ENCODE measurements around the genes KAT5, MUS81 and CNIH2.

DNA sequence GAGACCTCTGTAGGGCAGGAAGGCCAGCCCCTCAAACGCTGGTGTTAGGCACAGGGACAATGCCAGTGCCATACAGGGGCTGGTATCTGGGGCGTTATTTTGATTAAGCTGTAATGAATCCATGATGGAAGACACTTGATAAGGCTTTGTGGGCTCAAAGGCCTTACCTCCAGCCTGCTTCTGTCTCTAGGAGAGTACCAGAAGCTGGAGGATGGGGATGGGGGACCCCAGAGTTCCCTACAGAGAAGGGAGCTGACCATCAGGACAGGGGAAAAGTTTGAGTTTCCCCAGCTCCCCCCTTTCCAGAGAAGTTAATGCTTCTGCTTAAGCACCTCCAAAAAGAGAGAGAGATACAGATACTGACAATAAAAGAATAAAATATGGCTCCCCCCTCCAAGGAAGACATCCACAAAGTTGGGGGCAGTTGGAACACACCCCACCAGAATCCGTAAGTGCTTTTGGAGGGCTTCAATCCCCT is 8.8 kb downstream of the RELA start:
- PRO-cap: no peak
- RRBS: no CpG with 5 or more reads among the region's 3 CpGs

- PRO-cap: bidirectional peak, plus-strand start at chr11:65712252, minus-strand start at chr11:65712223; bidirectional peak, plus-strand start at chr11:65712624, minus-strand start at chr11:65712530
- RRBS: no CpG with 5 or more reads among the region's 64 CpGs
Measured at GRCh38 chr11:65711973-65713176, at the start of gene KAT5. Gene KAT5 (plus strand): TSS chr11:65712252.

DNA sequence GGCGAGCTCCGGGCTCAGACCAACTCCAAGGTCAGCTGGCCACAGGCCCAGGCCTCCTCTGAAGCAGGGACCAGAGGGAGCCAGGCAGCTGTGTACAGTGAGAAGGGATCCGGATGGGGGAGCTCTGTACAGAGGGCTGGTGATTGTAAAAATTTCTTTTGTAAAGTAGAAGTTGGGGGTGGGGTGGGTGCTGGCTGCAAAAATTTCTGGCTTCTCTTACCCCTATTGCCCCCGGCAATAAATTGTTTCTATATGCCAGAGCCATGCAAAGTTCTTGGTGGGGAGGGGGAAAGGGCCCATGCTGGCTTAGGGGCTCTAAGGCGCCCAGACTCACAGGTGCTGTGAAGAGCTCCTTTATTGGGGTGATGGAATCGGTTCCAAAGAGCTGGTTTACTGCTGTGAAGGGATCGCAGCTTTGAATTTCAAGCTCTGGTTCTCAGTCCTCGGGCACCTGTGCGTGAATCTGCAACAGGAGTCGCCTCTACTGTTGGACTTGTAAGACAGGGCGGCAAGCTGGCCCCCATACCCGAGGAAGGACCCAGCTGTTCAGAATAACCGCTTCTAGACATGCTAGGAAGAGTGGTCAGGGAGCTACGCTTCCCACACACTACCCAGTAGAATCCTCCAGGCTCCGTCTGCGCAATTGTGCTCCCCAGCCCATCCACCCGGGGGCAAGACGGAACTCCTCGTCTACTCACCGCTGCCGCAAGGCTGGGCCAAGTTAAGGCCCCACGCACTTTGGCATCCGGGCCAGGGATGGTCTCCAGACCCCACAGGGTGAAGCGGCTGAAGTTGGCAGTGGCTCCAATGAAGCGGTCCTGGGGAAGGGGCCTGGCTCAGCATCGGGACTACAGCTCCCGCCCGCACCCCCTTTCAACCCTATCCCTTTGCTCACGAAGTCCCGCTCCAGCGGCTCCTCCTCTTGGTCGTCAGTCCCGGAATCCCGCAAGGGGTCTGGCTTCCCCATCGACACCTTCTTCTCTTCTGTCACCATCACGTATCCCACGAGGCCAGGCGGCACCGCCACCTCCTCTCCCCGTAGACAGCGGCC is 926 bp downstream of the RNASEH2C start:
- PRO-cap: bidirectional peak, plus-strand start at position 736 of the sequence, minus-strand start at position 637 of the sequence
- RRBS: 14% methylated on average over 8 of the region's 41 CpGs

DNA sequence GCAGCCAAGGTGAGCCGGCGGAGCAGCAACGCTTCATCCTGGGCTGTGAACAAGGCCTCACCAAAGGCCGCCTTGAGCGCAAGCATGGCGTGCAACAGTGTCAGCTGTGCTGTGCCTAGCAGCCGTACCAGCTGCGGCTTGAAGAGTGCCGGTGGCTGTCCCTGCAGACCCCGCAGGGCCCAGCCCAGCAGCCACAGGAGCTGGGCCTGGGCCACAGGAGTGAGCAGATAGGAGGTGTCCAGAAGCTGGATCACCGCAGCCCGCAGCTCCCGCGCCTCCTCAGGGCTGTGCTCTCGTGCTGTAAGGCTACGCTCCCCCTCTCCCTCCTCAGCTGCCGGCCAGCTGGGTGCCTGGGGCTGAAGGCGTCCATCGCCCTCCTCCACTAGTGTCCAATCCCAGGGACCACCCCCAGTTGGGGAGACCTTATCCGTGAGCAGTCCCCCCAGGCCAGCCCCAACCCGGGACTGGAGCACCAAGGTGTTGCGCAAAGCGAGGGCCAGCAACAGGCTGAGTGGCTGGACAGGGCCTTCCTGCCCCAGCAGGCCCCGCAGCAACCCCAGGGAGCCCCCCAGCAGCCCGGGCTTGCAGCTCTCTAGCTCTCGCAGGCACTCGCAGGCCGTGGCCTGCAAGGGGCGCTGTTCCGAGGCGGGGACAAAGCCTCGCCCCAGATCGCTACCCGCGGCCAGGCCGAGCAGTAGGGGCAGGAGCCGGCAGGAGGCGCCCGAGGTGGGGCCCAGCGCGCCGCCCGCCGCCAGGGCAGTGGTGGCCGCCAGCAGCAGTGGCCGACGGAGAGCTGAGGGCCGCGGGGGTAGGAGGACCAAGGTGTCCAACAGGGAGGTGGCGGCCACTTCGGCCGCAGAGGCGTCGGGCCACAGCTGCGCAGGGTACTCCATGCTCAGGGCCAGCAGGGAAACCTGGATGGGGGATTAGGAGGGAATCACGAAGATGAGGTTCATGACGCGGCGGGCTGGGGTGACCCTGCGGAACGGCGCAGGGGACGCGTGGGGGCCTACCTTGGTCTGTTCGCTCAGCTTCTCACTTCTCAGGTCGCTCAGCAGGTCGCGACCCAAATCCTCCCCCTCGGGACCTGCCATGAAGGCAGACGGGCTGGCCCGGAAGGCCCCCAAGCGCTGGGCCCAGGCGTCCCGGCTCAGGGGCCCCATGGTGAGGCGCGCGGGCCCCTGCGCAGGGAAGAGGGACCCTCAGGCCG is 942 bp downstream of the AP5B1 start:
- PRO-cap: bidirectional peak, plus-strand start at position 754 of the sequence, minus-strand start at position 492 of the sequence
- RRBS: under 1% methylated on average over 6 of the region's 79 CpGs

DNA sequence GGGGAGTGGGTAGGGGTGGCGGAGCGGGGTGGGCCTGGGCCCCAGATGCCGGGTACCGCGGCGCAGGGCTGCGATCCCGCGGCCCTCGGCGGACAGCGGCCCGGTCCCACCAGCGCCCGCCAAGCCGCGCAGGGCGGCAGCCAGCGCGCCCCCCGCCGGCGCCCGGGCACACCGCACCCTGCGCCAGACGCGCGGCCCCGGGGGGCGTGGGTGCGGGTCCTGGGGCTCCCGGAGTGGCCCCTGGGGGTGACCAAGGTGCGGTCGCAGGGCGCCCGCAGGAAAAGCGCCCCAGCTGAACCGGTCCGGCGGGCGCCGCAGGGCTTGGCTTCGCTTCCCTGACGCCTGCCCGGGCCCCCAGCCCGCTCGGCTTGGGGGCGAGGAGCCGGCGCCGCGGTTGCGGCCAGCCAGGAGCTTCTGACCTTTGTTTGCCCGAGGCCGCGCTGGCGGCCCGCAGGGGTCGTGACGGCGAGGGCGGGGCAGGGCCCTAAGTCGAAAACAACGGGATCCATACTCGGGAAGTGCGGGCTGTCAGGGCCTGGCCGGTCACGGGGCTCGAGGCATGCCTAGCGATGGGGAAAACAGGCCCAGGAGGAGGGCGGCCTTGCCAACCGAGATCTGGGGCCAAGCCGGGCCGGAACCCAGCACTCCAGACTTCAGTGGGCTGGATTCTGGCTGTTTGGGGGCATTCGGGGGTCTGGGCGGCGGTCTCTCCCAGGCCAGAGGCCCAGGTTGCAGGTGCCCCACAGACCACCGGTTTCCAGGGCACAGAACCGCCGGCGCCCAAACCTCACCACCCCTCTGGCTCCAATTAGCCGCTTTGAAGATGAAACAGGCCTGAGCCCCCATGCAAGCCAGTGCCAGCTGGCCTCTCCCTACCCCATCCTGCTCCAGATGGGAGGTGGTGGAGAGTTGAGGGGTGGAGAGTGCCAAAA is 647 bp upstream of the AP5B1 start:
- PRO-cap: no peak
- RRBS: 29% methylated on average over 54 of the region's 83 CpGs

DNA sequence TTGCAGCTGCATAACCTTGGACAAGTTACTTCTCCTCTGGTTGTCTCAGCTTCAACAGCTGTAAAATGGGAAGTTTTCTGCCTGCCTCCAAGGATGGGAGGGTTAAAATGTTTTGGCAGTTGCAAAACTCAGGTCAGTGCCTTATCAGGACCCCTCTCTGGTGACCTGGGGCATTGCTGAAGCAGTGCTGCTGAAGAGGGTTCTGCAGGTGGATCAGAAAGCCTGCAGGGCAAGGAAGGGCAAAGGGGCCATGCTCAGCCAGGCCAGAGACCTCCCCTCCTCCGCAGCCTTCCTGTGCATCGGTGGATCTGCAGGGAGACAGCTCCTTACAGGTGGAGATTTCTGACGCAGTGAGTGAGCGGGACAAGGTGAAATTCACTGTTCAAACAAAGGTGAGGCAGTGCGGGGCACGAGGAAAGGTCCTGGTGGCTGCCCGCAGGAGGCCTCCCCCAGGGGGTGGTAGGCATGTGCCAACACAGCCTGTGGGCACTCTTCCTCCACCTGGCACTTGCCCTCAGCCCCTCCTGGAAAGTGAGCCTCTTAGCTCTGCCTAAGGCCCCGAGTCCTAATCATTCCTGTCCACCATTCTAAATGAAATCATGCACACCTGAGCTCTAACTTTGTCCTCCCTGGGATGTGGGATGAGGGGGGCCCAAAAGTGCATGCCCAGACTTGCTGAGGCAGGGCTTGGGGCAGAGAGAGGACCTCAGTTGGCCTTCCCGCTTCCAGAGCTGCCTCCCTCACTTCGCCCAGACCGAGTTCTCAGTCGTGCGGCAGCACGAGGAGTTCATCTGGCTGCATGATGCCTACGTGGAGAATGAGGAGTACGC is 8.6 kb downstream of the CFL1 start:
- PRO-cap: no peak
- RRBS: no CpG with 5 or more reads among the region's 16 CpGs

GRCh38 chr11:65850407-65850590 is 7.7 kb downstream of the CFL1 start:
- PRO-cap: no peak
- RRBS: no CpG with 5 or more reads among the region's 8 CpGs

DNA sequence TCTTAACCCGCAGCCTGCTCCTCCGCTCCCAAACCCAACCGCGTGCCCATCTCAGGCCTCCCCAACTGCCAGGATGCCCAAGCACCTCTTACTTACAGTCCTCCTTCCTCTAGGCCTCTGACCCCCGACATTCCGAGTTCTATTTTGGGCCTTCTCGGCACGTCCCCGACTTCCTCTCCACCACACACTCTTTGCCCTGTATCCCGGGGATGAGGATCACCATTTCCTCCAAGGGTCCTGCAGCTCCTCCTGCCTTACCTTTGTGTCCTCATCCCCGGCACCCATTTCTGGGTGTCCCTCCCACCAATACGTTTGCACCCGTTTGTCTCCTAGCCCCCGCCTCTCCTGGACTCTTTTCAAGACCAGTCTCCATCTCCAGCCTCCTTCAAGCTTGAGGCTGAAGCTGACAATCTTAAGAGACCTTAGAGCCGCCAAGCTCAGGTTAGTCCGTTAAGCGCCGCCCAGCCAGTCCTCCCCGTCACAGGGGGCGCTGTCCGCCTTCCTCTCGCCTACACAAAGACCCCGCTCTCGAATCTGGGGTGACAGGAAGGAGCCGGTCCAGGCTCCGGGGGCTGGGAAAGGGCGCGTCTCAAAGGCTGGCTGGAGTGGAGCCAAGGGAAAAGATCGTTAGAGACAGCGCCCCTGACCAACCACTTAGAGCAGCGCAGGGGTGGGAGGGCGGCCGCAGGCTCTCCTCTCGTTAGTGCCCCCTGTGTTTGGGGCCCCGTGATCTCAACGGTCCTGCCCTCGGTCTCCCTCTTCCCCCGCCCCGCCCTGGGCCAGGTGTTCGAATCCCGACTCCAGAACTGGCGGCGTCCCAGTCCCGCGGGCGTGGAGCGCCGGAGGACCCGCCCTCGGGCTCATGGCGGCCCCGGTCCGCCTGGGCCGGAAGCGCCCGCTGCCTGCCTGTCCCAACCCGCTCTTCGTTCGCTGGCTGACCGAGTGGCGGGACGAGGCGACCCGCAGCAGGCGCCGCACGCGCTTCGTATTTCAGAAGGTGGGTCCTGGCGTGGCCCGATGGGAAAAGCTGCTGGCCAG is at the start of gene MUS81:
Gene MUS81, plus strand, starts transcription at position 542 of the 1,038 bp plus-strand sequence.
- PRO-cap: bidirectional peak, plus-strand start at position 657 of the sequence, minus-strand start at position 298 of the sequence; bidirectional peak, plus-strand start at position 863 of the sequence, minus-strand start at position 864 of the sequence
- RRBS: 2% methylated on average over 2 of the region's 71 CpGs

DNA sequence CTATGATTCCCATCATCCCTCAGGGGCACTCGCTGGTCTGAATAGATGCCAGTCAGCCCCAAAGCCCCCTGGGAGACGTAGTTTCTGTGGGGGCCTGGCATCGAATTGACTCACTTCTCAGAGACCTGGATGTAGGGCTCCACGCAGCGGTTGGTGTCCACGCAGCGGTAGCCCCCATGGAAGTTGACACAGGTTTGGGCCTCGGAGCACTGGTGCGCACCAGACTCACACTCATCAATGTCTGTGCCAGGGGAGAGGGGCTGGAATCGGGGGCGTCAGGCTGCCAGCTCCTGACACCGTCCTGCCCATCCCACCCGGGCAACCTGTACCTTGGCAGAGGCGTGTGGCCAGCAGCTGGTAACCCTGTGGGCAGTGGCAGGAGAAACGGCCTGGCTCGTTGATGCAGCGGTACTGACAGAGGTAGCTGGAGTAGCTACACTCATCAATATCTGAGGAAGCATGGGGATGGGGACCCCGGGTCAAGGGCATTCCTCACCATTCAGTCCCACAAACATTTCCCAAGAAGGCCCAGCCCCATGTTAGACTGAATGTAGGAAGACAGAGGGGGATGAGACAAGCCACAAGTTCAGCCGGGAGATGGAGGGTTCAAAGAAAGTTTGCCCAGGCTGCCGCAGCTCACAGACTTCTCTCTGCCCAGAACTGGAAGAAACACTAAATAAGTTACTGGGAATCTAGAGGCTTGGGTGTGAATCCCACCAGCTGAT is 4.3 kb downstream of the EFEMP2 start:
- PRO-cap: no peak
- RRBS: no CpG with 5 or more reads among the region's 20 CpGs

GRCh38 chr11:65903020-65903625 is 2.9 kb upstream of the FOSL1 start:
- PRO-cap: no peak
- RRBS: no CpG with 5 or more reads among the region's 5 CpGs

GRCh38 chr11:65915259-65916365 is 3.2 kb downstream of the C11orf68 start:
- PRO-cap: bidirectional peak, plus-strand start at chr11:65915986, minus-strand start at chr11:65915738
- RRBS: 2% methylated on average over 5 of the region's 23 CpGs

DNA sequence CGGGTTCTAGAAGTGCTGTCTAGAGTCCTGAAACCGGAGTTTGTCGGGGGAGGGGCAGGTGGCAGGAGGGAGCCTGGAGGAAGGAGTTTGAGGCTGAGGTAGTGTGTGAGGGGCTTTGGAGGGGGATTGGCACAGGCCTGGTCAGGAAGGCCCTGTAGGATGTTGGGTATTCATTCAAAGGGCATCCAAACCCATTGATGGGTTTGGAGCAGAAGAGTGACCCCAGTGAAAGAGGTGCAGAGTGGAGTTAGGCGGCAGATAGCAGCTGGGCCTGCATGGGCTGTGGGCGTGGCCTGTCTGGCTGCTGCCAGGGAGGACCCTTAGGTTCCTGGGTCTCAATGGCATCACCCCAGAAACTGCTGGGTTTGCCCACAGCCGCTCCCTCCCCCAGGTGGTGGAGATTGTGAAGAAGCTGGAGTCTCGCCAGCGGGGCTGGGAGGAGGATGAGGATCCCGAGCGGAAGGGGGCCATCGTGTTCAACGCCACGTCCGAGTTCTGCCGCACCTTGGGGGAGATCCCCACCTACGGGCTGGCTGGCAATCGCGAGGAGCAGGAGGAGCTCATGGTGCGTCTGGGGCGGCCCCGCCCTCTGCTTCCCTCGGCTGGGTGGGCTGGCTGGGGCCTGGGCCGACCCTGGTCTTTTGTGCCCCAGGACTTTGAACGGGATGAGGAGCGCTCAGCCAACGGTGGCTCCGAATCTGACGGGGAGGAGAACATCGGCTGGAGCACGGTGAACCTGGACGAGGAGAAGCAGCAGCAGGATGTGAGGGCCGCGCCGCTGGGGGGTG is 14.7 kb downstream of the SART1 start:
- PRO-cap: no peak
- RRBS: no CpG with 5 or more reads among the region's 34 CpGs

DNA sequence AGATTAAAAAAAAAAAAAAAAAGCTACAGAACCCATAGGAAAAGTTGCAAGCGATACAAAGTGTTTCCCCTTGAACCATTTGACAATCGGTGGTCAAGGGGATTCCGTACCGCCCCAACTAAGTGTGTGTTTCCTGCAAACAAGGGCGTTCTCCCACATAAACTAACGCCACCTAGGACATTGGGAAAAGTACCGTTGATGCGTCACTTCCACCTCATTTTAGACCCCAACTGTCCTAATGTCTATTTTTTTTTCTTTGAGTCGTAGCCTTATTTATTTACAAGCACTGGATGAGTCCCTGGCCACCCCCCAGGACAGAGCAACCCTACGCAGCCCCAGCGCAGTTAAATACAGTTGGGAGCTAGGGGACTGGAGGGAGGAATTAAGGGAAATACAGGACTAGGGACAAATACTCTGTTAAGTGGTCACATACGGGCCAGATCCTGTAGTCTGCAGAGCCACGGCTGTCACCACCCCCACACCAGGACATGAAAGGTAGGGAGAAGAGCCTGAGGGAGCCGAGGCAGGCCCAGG is 19.0 kb downstream of the EIF1AD start:
- PRO-cap: no peak
- RRBS: no CpG with 5 or more reads among the region's 14 CpGs

DNA sequence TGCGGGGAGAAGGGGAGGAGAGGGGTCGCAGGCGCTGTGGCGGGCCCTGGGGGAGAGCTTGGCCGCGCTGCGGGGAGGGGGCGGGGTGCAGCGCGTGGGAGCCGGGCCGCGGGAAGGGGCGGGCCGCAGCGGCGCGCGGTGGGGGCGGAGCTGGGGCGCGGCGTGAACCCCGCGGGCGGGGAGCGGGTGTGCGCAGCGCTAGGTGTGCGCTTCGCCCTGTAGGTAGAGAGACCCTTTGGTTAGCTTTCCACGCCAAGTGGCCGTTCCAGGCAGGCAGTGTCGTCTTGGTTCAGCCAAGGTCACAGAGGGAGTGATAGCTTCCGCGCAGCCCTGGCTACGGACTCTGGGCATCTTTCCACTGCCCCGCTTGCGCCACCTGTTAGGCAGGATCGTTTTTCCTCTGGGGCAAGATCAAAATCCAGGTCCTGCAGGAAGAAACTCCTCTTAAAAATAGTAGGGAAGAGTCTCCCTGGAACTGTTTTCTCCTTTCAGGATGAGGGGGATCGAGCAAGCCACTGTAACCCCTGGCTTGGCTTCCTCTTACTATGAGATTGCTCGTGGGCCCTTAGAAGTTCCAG is 404 bp downstream of the BANF1 start:
- PRO-cap: bidirectional peak, plus-strand start at position 571 of the sequence, minus-strand start at position 312 of the sequence
- RRBS: no CpG with 5 or more reads among the region's 42 CpGs

- PRO-cap: no peak
- RRBS: no CpG with 5 or more reads among the region's 13 CpGs
Measured at GRCh38 chr11:66061325-66062028, 8.6 kb upstream of the PACS1 start.

DNA sequence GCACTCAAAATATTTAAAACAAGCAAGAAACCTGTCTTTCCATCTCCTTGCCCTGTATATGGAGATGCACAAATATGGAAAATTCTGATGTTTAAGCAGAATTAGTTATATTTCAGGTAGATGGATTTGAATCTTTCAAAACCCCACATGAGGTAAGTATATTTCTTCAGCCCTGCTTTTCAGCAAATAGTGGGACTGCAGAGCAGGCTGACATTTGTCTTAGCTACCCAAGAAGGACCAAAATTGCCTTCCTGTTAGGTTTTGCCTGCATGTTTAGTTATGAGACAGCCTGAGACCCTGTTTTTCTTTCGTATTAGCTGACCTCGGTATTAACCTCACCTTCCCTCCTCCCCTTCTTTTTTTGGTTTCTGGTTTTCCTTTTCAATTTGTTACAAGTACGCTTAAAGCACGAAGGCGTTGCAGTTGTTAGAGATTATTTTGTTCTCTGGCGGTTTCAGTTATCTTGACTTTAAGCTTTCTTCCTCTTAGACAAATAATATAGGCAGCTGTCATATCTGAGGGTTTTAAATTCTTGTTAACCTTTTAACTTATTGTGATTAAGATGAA is 45.4 kb downstream of the PACS1 start:
- PRO-cap: no peak
- RRBS: no CpG with 5 or more reads among the region's 6 CpGs

DNA sequence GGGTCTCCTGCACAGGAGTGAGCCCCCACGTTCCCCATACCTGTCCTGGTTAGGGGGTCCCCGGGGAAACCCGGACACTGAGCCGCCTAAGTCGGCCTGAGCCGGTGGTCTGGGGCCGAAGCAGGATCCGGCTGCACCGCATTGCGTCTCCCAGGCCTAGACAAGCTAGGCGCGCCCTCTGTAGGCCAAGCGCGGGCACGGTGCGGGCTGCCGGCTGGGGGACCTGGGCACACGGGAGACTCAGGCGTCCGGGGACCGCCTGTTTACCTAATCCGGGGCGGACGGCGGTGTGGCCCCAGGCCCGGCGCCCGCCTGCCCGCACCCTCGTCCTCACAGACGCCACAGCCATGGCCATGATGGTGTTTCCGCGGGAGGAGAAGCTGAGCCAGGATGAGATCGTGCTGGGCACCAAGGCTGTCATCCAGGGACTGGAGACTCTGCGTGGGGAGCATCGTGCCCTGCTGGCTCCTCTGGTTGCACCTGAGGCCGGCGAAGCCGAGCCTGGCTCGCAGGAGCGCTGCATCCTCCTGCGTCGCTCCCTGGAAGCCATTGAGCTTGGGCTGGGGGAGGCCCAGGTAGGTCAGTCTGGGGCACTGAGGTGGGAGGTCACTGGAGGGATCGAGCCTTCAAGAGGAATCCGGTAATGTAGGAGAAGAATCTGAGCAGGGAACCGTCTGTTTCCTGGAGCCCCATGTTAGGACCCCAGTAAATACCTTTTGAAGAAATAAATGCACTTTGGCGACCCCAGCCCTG is 921 bp downstream of the KLC2 start:
- PRO-cap: bidirectional peak, plus-strand start at position 270 of the sequence, minus-strand start at position 162 of the sequence
- RRBS: under 1% methylated on average over 10 of the region's 47 CpGs

DNA sequence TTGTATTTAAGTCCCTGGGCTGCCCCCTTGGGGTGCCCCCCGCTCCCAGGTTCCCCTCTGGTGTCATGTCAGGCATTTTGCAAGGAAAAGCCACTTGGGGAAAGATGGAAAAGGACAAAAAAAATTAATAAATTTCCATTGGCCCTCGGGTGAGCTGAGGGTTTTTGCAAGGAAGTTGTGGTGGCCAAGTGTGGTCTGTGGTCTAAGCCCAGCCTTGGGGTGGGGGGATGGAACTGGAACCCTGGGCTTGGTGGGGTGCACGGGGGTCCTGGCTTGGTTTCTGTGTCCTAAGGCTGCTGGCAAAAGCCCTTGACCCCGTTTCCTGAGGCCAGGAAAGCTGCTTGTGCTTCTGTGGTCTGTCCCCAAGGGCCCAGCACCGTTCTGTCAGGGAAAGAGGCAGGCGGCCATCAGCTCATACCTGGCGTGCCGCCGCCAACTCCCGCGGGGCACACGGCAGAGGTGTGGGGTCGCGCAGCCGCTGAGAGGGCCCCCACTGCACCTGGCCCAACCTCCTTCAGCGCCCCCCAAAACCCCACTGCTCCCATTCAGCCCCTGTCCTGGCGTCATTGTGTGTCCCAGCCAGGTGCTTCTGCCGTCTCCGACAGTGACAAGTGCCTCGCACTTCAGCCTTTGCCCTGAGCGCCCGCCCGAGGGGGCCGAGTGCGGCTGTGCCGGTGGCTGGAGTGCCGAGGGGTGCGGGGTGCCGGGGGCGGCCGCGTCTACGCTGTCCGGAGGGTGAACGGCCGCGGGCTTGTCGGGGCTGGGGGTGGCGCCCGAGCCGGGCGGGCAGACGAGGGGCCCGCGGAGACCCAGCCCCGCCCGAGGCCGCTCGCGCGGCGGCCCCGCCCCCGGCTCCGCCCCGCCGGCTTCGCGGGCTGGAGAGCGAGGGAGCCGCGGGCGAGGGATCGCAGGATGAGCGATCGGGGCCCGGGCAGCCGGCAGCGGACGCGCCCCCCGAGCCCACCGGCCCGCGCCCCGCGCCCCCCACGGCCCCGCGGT is at the start of gene CNIH2:
Gene CNIH2, plus strand, starts transcription at position 857 of the 999 bp plus-strand sequence.
- PRO-cap: no peak
- RRBS: 5% methylated on average over 40 of the region's 80 CpGs

- PRO-cap: bidirectional peak, plus-strand start at chr11:66289607, minus-strand start at chr11:66289644
- RRBS: 1% methylated on average over 7 of the region's 27 CpGs
Measured at GRCh38 chr11:66289520-66289928, 581 bp upstream of the YIF1A start.

- PRO-cap: no peak
- RRBS: no CpG with 5 or more reads among the region's 11 CpGs
Measured at GRCh38 chr11:66313689-66314066, 3.2 kb downstream of the CD248 start.